ENCODE data around the genes H2BC13, H2BC15 and ZSCAN23.

DNA sequence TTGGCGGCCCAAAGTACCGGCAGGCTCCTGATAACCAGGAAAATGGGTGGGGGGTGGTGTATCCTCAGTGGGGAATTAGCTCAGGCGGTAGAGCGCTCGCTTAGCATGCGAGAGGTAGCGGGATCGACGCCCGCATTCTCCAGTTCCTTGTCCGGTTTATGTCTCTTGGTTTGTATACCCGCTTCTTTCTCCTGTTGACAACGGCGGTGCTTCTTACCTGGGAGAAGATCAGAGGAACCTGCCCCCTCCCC lies 70.8 kb upstream of the ZNF322 start:
- PRO-cap, 2 experiments: no peak in any of the 2 experiments

- PRO-cap, 2 experiments: no peak in any of the 2 experiments
Observed at GRCh38 chr6:26743895-26744564, 84.5 kb upstream of the ZNF322 start.

- PRO-cap, 2 experiments: no peak in any of the 2 experiments
Observed at GRCh38 chr6:26770954-26771233, 111.3 kb upstream of the ZNF322 start.

DNA sequence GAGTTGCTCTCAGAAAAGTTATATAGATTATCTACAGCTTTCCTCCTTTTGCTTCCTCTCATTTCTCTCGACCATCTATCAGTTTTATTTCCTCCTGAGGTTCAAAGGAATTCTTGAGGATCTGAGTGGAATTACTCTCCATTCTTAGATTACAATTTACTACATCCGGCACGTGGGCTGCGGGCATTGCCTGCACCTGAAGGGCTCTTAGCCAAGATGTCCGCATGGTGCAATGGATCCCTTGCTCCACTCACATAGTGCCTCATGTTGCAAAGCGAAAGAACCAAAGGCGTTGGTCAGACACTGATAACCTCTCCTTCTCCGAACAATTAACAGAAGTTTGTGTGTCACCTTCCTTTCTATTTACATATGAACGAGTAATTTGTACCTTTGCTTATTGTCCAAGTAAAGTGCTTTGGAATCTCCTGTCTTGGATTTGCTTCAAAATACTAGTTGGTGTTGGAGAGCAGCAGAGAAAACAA lies 13.9 kb downstream of the POM121L2 start:
- PRO-cap, 2 experiments: no peak in any of the 2 experiments

DNA sequence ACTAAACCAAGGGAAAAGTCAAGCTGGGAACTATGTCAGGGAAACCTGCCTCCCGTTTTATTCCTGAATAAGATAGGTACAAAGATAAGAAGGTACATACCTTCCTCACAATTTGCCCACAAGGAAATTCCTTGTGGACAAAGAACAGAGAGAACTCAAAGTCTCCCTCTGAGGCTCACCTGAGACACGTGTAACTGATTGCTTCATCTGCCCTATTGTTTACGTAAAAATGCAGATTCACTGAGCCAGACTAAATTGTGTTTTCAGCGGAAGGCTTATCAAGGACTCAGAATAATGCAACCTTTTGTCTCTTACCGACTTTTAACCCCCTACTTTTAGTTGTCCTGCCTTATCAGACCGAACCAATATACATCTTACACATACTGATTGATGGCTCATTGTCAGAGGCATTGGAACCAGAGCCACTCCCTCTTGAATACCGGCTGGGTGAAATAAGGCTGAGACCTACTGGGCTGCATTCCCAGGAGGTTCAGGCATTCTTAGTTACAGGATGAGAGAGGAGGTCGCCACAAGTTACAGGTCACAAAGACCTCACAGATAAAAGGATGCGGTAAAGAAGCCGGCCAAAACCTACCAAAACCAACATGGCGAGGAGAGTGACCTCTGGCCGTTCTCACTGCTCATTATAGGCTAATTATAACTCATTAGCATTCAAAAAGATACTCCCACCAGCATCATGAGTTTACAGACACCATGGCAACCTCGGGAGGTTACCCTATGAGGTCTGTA lies 95.4 kb upstream of the ZNF184 start:
- PRO-cap, 2 experiments: no peak in any of the 2 experiments

DNA sequence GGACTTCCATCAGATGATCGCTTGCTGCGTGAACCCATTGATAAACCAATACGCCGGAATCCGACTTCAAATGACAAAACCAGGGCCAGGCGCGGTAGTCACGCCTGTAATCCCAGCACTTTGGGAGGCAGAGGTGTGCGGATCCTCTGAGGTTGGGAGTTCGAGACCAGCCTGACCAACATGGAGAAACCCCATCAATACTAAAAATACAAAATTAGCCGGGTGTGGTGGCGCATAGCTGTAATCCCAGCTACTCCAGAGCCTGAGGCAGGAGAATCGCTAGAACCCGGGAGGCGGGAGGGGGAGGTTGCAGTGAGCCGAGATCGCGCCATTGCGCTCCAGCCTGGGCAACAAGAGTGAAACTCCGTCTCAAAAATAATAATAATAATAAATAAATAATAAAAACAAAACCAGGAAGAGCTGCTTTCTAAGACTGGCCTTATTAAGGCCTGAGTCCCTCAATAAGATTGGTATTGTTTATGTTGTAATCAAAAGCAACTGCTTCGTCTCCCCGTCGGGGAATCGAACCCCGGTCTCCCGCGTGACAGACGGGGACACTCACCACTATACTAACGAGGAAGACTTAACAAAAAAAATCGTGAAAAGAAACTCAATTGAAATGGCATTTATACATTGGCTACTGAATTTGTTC lies 110.2 kb upstream of the ZNF184 start:
- PRO-cap, 2 experiments: no peak in any of the 2 experiments

GRCh38 chr6:27602475-27602925 lies 129.6 kb upstream of the ZNF184 start:
- PRO-cap, 2 experiments: peak in 1 of 2 experiments; most common minus-strand start chr6:27602675 (in 1)

- PRO-cap, 2 experiments: peak in 1 of 2 experiments; most common minus-strand start chr6:27808003 (in 1)
Observed at GRCh38 chr6:27807391-27808079, at the start of gene H2BC13. TSS of gene H2BC13 (minus strand) at chr6:27807929.

DNA sequence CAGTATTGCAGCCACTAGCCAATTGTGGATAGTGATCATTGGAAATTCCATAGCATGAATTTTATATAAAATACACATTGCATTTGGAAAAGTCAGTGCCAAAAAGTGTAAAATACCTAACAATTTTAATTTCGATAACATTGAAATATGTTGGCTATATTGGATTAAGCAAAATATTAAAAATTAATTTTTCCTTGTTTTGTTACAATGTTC lies 362 bp upstream of the H3C10 start:
- PRO-cap, 2 experiments: no peak in any of the 2 experiments

DNA sequence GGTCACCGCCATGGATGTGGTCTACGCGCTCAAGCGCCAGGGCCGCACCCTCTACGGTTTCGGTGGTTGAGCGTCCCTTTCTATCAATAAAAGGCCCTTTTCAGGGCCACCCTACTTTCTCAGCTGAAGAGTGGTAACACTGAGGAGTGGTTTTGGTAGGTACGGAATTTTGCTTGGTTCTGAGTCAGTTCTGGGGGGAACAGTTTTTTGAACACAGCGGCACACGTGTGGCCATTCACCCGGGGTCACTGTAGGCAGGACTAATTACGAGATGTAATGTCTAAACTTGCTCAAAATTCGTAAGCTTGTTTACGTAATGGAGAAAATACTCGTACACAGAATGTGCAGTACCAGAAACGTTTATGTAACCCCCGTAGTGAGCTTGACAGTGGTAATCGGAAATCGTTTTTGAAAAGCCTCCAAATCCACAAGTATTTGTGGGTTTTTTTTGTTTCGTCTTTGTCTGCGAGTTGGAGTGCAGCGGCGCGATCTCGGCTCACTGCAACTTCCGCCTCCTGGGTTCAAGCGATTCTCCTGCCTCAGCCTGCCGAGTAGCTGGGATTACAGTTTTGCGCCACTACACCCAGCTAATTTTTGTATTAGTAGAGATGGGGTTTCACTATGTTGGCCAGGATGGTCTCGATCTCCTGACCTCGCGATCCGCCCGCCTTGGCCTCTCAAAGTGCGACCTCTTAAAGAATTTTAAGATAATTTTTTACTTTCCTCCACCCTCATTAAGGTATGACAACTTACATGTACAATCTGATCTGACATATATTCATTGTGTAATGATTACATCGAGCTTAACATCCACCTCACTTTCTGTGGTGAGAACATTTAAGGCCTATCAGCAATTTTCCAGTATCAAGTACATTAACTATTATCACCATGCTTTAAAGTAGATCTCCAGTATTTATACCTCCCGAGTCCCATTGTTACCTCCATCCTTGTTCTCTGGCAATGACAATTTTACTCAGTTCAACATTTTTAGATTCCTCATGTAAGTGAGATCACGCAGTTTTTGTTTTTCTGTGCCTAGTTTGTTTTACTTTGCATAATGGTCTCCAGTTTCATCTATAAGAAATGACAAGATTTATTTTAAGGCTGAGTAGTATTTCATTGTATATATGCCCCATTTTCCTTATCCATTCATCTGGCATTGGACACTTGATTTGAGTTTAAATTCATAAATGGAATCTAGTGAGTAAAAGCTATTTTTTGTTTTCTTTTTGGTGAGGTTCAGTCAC lies 898 bp downstream of the H4C11 start:
- PRO-cap, 2 experiments: peak in 1 of 2 experiments; most common plus-strand start position 456 of the sequence (in 1); most common minus-strand start position 256 of the sequence (in 1)

GRCh38 chr6:27838482-27839432 lies at the start of gene H2BC15:
TSS of gene H2BC15 (plus strand) at chr6:27838569.
- PRO-cap, 2 experiments: peak in 1 of 2 experiments; most common plus-strand start chr6:27838585 (in 1)

DNA sequence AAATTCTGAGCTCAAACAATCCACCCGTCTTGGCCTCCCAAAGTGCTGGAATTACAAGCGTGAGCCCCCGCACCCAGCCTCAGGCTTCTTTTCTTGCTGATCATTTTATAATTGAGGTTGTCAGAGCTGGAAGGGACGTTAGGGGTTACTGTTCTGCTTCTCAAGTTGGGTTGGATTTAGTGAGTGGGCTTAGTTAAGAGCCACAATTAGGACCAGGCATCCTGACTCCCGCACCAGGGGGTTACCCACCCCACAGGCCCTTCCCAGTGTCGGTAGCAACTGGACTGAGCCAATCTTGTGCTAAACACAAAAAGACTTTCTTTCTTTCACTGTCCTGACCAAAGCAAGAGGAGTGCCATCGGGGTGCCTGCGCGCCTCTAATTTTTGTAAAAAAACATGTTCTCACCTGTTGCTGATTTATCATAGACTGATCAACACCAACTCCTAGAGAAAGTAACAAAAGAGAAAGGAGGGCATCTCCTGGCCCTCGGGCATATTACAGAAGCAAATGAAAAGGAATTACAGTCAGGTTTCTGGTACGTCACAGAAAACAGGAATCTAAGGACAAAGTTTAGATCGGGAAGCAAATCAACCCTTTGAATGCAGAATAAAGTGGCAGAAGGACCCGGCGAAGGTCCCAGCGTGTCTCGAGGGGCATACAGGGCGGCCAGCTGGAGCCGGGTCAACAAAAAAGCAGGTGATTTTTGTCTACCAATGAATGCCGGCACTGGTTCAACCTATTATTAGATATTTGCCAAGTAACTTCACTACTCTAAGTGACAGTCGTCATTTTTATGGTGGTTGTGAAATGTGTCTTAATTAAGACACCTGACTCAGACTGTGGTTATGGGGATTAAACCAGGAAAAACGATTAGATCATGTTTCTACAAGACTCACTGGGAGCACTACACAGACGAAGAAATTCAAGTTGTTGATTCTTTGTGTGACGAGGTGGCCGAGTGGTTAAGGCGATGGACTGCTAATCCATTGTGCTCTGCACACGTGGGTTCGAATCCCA lies 12.7 kb upstream of the ZSCAN9 start:
- PRO-cap, 2 experiments: no peak in any of the 2 experiments

DNA sequence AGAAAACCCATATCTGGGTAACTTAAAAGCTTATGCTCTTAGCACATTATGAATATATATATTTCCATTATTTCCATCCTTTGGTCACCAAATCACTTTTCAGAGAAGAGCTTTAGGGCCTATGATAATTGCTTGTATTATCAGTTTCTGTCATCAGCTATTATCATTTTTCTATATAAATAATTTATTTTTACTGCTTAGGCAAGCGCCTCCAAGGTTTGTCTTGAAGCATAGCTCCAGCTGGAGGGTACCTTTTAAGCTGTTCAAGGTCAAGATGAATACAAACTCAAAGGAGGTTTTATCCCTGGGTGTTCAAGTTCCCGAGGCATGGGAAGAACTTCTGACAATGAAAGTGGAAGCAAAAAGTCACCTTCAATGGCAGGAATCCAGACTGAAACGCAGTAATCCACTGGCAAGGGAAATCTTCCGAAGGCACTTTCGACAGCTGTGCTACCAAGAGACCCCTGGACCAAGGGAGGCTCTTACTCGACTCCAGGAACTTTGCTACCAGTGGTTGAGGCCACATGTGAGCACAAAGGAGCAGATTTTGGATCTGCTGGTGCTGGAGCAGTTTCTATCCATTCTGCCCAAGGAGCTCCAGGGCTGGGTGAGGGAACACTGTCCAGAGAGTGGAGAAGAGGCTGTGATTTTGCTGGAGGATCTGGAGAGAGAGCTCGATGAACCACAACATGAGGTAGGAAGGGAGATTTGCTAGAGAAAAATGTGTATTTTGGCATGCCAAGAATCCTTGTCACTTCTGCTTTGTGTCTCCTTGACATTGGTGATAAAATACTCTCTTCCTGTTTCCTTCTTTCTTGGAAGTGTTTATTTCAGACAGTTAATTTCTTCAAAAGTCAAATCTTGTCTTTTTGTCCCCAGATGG lies 2.0 kb downstream of the ZSCAN9 start:
- PRO-cap, 2 experiments: no peak in any of the 2 experiments

- PRO-cap, 2 experiments: peak in 1 of 2 experiments; most common plus-strand start chr6:28354056 (in 1); most common minus-strand start chr6:28354023 (in 1)
Observed at GRCh38 chr6:28353753-28355119, 4.5 kb downstream of the ZKSCAN3 start.

GRCh38 chr6:28442908-28443819 lies at the start of gene ZSCAN23:
TSS of gene ZSCAN23 (minus strand) at chr6:28443491.
- PRO-cap, 2 experiments: peak in 1 of 2 experiments; most common minus-strand start chr6:28443474 (in 1)

GRCh38 chr6:28488848-28489690 lies 26.5 kb downstream of the GPX6 start:
- PRO-cap, 2 experiments: peak in 1 of 2 experiments; most common plus-strand start chr6:28489553 (in 1); most common minus-strand start chr6:28489491 (in 1)

- PRO-cap, 2 experiments: no peak in any of the 2 experiments
Observed at GRCh38 chr6:28606284-28607423, 19.6 kb upstream of the SCAND3 start.

- PRO-cap, 2 experiments: no peak in any of the 2 experiments
Observed at GRCh38 chr6:28727029-28727633, 140.0 kb upstream of the SCAND3 start.

DNA sequence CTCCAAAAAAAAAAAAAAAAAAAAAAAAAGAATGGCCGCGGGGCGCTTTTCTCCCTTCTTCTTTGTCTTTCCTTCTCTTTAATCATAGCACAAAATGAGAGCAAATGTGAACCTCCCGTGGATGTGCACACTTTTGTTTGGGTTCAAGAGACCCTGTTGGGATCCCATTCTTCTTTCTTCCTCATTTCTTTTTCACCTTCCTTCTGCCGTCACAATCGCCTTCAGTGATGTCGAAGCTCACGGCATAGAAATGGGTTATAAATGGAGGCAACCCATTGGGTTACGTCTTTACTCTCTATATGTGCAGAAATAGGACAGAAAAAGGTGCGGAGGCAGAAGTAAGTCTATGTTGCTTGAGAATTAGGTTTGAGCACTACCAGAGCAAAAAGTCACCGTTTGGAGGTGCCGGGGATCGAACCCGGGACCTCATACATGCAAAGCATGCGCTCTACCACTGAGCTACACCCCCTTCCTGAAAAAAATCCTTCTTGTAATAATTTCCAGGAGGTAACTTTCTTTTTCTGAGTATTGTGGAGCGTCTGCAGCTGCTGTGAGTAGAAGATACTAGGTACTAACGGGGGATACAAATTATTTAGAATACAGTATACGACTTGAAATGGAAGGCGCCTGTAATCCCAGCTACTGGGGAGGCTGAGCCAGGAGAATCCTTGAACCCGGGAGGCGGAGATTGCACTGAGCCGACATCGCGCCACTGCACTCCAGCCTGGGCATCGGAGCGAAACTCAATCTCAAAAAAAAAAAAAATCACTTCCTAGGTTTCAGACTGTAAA lies 134.2 kb downstream of the TRIM27 start:
- PRO-cap, 2 experiments: no peak in any of the 2 experiments

- PRO-cap, 2 experiments: no peak in any of the 2 experiments
Observed at GRCh38 chr6:28865965-28866180, 57.9 kb downstream of the TRIM27 start.